Neural progenitor cell (in vitro differentiated cells): ENCODE data around the genes MSRB2, PRTFDC1 and ENKUR.

DNA sequence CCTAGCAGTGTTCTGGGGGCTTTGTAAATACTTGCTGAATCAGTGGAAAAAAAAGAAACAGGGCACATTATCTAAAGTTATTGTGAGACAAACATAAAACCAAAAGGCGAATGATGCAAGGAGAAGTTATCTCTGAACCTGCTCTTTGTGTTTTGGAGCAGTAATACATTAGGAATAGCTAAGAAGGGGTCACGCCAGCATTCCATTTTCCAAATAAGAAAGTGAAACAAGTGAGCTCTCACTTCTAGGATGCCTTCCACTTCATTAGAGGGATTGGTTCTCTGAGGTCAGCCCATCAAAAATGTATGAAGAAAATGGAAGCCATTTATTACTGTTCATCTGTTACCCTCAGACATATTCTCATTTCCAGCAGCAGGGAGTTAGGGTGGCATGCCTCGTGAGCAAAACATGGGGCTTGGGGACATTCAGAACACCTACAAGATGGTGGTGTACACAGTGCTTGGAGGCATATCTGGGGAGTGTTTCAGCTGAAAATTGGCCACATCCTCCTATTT lies 93.2 kb downstream of the SPAG6 start:
- RAMPAGE, long total RNA = no peak

DNA sequence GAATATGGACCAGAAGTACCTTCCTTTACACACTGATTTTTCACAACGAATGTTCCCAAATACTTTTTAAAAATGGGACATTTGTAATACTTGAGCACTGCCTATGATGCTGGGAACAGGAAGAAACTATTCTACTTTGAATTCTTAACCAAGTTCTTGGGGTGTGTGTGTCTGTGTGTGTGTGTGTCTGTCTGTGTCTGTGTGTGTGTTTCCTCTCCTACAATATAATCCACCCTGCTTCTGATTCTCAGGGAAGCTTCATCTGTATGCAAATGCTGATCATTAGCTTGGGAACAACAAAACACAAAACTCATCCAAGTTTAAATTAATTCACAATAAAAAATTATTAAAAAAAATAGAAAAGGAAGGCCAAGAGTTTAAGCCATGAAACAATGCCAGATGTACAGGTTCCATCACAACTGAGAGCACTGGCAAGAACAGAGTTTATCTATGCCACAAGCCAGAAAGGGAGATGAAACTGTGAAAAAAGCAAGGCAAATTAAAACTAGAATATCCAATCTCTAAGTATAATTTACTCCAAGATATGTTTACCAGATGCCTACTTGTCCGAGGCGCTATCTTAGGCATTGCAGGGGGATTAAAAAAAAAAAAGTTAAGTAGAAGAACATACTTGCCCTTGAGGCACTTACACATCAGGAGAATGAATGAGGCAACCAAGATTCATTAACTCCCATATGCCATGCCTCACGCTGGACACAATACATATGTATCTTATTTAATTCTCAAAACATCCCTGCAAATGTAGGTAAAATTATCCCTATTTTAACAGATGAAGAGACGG lies 144.7 kb downstream of the PIP4K2A start:
- RAMPAGE, long total RNA = no peak

DNA sequence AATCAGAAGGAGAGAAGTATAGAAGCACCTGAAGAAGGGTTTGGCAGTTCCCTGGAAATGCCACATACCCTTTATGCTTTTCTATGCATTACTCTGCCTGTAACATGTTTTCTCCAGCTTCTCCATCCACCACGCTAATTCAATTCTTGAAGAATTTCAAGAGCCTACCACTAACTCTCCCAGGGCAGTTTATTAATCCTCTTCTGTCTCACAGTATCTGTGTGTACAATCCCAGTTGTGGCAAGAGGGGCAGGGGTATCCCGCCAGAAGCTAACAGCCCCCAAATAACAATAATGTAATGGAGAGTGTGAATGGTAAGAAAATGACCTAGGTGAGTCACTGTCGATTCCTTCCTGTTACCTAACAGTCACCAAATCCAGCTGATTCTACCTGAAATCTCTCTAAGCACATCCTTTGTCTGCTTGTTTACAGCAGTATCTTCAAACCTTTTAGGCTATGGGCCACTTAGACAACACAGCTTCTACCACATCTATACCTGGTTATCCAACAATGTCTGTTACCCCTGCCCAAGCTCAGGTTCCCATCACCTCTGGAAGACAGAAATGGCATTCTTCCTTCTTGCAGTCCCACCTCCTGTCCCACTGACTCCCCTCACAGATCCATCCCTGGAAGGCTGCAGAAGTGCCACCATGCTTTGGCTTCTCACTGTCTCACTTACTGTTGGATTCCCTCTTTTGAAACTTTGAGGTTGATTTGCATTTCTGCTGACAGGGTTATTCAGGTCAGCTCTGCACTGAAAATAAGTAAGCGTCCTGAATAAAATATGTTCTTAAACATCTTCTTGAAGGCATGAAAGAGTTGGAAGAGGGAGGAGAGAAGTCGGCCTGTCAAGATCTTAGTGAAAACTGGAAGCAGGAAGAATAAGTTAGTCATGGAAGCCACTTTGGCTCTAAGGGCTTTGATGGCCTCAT lies 13.2 kb downstream of the PIP4K2A start:
- RAMPAGE, long total RNA = no peak

DNA sequence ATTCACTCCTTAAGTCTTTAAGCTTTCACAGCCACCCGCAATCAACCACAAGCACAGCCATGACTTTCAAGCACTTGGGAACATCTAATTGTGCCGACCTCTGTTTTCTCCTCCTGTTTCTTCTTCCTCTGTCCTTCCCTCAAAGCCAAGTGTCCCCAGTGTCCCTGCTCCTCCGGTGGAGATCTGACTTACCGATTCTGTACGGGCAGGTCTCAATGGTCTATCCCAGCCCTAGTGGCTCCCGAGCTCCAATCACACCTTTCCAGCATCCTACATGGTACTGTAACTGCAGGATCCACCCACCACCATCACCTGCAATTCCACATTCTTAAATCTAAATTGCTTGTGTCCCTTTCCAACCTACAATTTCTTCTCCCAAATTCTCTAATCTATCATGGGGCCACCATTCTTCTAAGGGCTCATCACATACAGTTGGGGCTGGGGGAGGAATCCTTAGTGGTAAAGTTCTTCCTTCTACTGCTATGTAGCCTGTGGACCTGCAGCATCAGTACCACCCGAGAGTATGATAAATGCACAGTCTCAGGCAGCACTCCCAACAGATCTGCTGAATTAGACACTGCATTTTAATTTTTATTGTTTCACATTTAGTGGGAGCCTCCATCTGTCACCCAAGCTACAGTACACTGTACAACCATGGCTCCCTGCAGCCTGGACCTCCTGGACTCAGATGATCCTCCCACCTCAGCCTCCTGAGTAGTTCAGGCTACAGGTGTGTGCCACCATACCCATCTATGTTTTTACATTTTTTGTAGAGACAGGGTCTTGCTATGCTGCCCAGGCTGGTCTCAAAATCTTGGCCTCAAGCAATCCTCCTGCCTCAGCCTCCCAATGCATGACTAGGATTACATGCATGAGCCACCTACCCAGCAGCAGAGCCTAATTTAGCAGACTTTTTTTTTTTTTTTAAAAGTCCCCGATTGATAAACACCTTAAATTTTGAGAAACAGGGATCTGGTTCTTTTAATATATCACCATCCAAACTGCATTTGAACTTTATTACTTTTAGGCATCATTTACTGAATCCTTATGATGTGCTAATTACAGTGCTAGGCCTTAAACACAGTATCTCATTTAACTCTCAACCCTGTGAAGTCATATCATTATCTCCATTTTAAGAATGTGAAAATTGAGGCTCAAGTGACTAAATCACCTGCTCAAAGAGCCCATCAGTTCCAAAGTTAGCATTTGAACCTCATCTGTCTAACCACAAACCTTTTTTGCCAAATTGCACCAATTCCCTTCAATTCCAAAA lies 5.7 kb downstream of the PIP4K2A start:
- RAMPAGE, long total RNA = no peak

- RAMPAGE, long total RNA = no peak
These were observed 39.9 kb upstream of the MSRB2 start for GRCh38 chr10:23055368-23056041.

GRCh38 chr10:23095234-23095975 lies at the start of gene MSRB2:
Gene MSRB2 (plus strand): TSS chr10:23095579.
- RAMPAGE, long total RNA = no peak

- RAMPAGE, long total RNA = no peak
These were observed 926 bp downstream of the C10orf67 start for GRCh38 chr10:23343544-23344197.

DNA sequence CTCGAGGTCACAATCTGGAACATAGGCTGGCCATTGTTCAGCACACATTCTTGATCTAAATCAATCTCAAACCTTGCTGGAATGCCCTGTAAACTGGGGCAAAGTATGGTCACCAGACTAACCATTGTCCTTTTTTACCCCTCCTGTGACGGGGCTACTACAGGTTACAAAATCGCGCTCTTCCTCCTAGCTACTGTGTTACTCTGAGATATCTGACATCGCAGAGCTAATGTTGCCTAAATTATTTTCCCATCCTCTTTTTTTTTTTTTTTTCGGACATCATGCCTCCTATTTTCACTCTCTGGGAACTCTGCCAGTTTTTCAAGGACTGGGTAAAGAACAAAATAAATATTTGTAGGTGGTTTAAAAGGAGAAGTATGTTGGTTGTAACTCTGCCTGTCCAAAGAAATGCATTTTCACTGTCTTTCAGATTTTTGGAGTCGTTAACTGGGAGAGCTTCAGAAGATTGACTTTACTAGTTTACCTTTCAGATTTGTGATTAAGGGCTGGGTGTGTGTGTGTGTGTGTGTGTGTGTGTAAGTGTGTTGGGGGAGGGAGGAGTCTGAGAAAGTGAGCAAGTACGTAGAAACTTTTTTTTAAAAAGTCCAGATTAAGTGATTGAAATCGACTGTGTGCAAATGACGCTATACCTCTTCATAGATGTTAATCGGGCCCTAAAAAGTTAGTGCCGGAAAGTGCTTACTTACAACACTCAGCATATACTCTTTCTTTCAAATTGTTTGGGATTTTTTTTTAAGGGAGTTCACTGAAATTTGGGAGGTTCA lies 881 bp upstream of the KIAA1217 start:
- RAMPAGE, long total RNA = no peak

- RAMPAGE, long total RNA = no peak
These were observed 174.5 kb downstream of the KIAA1217 start for GRCh38 chr10:24382890-24384381.

- RAMPAGE, long total RNA = no peak
These were observed 177.1 kb downstream of the KIAA1217 start for GRCh38 chr10:24385705-24386780.

- RAMPAGE, long total RNA = no peak
These were observed 228.8 kb downstream of the ARHGAP21 start for GRCh38 chr10:24494789-24495417.

GRCh38 chr10:24664939-24665657 lies 58.6 kb downstream of the ARHGAP21 start:
- RAMPAGE, long total RNA = no peak

GRCh38 chr10:24721805-24722164 lies 1.9 kb downstream of the ARHGAP21 start:
- RAMPAGE, long total RNA = no peak

DNA sequence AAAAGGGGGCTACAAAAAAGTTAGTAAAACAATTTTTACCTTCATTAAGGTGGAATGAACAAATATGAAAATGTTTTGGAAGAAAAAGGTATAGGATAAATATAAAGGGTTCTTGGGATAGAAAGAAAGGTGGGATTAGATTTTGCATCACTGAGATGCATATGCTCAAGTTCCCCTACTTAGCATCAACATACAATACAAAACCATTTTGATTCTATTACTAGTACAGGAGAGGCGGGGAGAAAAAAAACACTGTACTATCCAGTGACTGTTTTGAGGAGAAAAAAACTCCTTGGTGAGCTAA lies 66.2 kb upstream of the ARHGAP21 start:
- RAMPAGE, long total RNA = no peak

DNA sequence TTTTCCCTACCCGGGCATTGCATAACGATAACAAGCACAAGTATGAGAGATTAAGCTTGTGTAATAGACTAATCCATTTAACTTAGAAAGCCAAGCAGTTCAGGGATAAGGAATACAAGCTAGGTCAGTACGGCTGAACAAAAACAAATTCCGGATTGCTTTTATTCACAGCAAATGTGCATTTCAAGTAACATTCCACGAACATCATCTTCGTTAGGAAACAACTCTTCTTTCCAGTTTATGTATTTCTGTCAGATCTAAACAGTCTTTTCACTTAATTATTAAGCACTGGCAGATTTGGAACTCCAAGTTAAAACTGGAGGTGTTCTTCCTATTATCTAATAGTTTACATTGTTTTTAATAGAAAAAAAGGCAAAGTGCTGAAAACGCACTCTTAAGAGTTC lies 81.2 kb downstream of the PRTFDC1 start:
- RAMPAGE, long total RNA = no peak

DNA sequence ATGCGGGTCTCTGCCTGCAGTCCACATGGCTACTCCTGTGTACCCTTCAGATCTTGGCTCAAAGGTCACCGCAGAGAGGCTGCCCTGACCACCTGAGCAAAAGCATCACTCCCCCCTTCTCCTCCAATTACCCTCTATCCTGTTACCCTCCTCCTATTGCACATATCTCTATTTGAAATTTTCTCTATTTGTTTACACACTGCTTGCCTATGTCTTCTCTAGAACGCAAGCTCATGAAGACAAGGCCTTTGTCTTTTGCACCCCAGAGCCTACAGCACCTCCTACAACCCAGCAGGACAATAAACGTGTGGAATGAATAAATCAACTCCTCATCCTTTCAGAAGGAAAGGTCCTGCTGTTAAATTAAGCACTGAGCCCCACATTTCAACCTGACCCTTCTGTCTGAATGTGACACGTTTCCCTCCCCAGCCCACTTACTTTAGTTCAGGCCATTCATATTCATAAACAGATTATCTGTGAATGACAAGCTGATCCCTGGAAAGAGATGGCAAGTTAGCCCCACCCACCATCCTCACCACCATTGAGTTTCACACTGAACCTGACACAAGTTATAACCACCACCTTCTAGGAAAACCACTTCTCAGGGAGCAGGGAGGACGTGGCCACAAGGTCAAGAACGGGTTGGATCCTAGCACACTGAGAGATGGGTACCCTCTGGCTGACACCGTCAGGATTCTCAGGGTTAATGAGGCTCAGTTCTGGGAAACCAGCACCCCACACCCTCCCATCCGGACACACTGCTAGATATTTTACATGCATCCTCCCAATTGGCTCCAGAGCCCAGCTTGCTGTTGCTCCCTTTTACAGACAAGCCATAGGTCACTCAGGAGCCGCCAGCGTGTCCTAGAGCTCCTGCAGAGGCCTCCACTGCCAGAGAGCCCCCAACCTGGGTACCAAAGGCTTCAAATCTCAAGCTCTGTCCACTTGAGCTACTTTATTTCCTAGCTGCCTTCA lies 1.0 kb downstream of the PRTFDC1 start:
- RAMPAGE, long total RNA = no peak

DNA sequence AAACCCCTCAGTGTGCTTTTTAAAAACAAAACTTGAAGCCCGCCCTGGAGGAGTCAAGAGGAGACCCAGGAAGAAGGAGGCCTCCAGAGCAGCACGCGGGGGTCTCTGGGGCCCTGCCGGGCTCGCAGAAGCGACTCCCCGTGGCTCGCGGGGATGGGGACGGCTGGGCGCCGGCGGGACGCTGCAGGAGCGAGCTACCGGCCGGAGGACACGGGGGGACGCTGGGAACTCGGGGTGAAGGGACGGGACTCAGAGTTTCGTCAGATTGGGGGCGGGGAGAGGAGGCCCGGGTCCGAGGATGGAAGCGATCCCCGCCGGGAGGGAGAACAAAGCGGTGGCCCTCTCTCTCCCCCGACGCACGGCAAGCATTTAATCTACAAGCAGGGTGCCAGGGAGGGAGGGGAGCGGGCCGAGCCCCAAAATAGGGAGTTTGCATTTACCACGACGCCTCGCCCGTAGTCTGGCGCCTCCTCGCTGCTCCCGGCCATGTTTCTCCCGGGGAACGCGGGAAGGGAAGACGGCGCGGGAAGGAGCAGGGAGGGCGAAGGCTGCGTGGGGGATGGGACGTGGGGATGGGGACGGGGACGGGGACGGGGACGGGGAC lies at the start of gene PRTFDC1:
TSS of gene PRTFDC1 (minus strand) at position 519 of the 604 bp plus-strand sequence.
- RAMPAGE, long total RNA = no peak

DNA sequence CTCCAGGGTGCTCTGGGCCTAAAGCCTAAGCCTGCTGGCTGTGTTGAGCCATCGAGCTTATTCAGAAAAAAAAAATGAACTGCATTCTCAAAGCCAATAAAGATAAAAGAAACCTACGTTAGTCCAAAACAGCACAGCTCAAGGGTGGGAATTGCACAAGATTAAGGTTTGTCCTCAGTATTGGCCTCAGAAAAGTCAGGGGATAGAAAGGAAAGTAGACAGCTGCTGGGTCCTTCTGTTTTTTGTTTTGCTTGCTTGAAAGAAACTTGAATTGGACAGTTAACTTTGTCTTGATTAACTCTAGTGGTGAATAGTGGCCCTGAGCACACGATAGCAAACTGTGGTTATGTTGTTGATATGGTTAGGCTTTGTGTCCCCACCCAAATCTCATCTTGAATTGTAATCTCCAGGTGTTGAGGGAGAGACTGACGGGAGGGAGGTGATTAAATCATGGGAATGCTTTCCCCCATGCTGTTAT lies 22.7 kb upstream of the PRTFDC1 start:
- RAMPAGE, long total RNA = no peak

DNA sequence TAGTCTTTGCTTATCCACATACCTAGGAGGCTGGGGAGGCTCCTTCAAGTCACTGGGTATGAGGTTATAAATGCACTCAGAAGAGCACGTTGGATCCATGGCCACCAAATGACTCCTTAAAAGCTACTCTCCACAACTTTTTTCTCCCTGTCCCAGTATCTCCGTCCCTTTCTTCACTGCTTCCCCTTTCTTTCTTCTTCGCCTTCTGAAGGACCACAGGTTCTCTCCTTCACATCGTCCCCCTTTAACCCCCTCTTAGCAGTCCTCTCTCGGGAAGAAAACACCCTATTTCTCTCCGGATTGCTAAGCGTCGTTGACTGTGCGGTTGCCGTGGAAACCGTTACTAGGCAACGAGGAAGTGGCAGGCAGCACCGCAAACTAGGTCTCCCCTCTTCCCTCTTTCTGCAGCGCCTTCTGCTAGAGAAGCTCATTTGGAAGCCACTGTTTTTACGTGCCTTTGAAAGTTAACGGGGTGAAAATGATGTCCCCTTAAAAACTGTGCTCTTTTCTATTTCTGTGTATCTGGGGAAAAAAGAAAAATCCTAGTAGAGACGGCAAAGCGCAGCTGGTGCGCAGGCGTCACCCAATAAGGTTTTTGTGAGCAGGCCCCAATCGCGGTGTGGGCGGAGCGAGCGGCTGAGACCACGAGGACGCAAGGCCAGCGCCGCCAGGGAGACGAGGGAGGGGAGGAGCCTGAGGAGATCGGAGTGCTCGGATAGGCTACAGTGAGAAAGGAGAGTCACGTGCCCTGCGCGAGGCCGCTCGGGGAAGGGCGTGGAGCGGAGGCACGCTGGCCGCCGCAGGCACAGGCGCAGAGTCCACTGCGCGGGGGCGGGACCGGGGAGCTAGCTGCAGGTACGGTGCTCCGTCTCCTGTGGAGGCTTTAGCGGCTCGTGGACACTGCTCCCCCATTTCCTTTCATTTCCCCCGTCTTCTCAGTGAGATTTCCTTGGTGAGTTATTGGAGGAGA lies at the start of gene ENKUR:
TSS of gene ENKUR (minus strand) at position 321 of the 970 bp plus-strand sequence.
- RAMPAGE, long total RNA = no peak

DNA sequence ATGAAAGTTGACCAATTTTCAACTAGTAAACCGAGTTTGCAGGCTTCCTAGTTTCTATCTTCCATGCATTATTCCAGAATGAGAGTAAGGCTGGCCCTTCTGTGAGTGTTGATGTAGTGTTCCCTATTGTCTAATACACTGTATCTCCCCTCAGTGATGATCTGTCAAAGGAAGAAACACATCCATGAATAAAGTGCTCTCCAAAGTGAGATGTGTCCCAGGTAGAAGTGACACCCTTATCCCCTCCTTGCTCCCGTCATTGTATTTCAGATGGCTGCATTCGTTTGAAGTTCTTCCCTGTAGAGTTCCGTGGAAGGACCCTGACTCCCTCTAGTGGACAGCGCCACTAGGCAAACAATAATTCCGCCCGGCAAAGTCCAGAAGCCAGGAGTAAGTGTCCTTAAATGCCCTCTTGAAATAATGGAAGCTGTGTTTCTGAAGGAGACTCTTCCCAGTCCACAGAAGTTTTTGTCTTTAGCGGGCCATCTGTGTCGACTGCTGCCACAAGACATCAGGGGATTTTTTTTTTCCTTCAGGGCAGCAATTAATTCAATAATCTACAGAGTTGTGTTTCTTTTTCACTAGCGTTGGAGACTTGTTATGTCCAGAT lies 64.5 kb downstream of the THNSL1 start:
- RAMPAGE, long total RNA = no peak